Endothelial cell of umbilical vein (primary cell): ENCODE data around the genes PRELID1 and F12.

DNA sequence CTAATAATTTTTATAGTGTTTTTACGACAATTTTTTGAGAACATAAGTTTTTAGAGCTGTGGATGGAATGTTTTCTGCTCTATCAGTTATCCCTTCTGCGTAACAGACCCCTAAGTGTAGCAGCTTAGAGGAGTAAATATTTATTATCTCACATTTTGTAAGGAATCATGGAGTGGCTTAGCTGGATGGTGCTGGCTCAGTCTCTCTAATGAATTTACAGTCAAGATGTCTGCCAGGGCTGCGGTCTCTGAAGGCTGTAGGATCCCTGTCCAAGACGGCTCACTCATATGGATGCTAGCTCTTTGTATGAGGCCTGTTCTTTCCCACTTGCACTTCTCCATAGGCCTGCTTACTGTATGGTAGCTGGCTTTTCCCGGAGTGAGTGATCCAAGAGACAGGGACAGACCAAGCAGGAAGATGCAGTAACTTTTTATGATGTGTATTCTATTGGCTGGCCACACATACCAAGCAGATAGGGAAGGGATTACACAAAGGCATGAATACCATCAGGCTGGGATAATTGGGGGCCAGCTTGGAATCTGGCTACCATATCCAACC, 20.3 kb downstream of the NSD1 start:
- PRO-cap, result no peak
CAGE:
- cytosol, long polyA minus RNA, result no peak
- cytosol, long polyA plus RNA, result no peak
- long polyA plus RNA, result no peak
- nucleus, long polyA minus RNA, result no peak
- nucleus, long polyA plus RNA, result no peak

- PRO-cap, result no peak
CAGE:
- cytosol, long polyA minus RNA, result no peak
- cytosol, long polyA plus RNA, result no peak
- long polyA plus RNA, result no peak
- nucleus, long polyA minus RNA, result no peak
- nucleus, long polyA plus RNA, result no peak
These were observed 77.5 kb downstream of the NSD1 start for GRCh38 chr5:177211043-177211564.

DNA sequence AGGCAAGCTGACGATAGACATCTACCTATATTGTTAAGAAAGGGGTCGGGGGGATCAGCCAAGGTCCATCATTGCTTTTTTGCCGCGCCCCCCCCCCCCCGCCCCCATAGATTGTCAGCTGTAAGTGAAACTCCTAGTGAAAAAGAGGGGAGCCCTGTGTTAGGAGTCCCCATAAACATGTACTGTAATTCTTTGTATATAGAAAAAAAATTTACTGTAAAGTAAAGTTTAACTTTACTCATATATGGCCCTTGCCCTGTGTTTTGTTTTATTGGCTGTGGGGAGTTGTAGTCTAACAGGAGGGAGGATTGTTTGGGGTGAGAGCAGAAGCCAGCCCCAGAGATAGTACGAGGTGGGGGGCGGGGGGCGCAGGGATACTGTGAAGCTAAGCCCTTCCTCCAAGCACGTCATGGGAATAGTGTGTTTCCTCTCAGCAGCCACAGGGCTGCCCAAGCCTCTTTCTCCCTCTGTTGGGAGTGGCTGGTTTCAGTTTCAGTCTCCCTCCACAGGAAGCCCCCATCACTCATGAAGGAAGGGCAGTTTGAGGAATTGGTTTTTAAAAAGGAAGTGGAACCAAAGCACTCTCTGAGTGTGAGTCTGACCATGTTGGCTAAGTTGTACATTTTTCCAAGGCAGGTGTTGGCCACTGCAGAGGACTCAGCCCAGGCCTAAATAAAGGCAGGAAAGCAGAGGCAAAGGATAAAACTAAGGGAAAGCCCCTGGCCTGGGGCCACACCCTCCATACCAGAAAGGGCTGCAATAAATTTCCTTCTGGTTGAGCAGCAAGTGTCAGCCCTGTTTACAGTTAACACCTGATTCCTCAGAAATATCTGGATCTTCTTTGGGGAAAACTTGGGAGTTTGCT, 3.3 kb downstream of the RAB24 start:
- PRO-cap, result no peak
CAGE:
- cytosol, long polyA minus RNA, result no peak
- cytosol, long polyA plus RNA, result no peak
- long polyA plus RNA, result no peak
- nucleus, long polyA minus RNA, result no peak
- nucleus, long polyA plus RNA, result no peak

GRCh38 chr5:177303493-177304154, at the start of gene PRELID1:
TSS of gene PRELID1 (plus strand) at chr5:177303799.
- PRO-cap, result bidirectional peak, plus-strand start at chr5:177303816, minus-strand start at chr5:177303657
CAGE:
- cytosol, long polyA minus RNA, result no peak
- cytosol, long polyA plus RNA, result start-site peak on the plus strand at chr5:177303789-177303801, 655 and 669 reads in 2 replicates; start-site peak on the plus strand at chr5:177303956-177303965, 33 and 38 reads in 2 replicates
- long polyA plus RNA, result start-site peak on the minus strand at chr5:177303656-177303705, 275 and 145 reads in 2 replicates; start-site peak on the plus strand at chr5:177303792-177303812, 1,123 and 720 reads in 2 replicates
- nucleus, long polyA minus RNA, result start-site peak on the minus strand at chr5:177303680-177303709, 30 reads
- nucleus, long polyA plus RNA, result no peak

DNA sequence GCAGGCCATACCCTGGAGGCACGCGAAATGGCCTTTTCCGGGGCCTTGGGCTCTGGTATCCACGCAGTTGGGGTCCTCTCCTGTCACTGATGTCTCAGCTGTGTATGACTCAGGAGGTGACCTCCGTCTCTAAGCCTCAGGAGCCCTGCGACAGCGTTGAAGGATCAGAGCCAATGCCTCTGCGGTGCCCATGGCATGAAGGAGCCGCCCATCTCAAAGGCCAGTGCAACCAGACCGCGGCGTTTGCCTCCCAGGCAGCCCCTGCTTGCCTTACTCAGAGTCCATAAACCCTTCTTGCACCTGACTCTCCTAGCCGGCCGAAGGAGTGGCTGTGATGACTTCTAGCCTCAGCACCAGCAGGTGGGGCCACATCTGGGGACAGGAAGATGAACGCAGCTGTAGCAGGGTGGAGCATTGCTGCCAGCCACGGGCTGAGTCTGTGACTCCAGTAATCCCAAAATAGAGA, 1.1 kb upstream of the MXD3 start:
- PRO-cap, result no peak
CAGE:
- cytosol, long polyA minus RNA, result no peak
- cytosol, long polyA plus RNA, result no peak
- long polyA plus RNA, result no peak
- nucleus, long polyA minus RNA, result no peak
- nucleus, long polyA plus RNA, result no peak

DNA sequence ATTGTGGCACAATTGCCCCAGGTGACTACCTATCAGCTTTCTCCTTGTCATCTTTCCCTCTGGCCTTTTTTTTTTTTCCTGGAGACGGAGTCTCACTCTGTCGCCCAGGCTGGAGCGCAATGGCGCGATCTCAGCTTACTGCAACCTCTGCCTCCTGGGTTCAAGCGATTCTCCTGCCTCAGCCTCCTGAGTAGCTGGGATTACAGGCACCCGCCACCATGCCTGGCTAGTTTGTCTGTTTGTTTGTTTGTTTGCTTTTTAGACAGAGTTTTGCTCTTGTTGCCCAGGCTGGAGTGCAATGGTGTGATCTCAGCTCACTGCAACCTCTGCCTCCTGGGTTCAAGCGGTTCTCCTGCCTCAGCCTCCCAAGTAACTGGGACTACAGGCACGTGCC, 6.8 kb upstream of the MXD3 start:
- PRO-cap, result no peak
CAGE:
- cytosol, long polyA minus RNA, result no peak
- cytosol, long polyA plus RNA, result no peak
- long polyA plus RNA, result no peak
- nucleus, long polyA minus RNA, result no peak
- nucleus, long polyA plus RNA, result no peak

DNA sequence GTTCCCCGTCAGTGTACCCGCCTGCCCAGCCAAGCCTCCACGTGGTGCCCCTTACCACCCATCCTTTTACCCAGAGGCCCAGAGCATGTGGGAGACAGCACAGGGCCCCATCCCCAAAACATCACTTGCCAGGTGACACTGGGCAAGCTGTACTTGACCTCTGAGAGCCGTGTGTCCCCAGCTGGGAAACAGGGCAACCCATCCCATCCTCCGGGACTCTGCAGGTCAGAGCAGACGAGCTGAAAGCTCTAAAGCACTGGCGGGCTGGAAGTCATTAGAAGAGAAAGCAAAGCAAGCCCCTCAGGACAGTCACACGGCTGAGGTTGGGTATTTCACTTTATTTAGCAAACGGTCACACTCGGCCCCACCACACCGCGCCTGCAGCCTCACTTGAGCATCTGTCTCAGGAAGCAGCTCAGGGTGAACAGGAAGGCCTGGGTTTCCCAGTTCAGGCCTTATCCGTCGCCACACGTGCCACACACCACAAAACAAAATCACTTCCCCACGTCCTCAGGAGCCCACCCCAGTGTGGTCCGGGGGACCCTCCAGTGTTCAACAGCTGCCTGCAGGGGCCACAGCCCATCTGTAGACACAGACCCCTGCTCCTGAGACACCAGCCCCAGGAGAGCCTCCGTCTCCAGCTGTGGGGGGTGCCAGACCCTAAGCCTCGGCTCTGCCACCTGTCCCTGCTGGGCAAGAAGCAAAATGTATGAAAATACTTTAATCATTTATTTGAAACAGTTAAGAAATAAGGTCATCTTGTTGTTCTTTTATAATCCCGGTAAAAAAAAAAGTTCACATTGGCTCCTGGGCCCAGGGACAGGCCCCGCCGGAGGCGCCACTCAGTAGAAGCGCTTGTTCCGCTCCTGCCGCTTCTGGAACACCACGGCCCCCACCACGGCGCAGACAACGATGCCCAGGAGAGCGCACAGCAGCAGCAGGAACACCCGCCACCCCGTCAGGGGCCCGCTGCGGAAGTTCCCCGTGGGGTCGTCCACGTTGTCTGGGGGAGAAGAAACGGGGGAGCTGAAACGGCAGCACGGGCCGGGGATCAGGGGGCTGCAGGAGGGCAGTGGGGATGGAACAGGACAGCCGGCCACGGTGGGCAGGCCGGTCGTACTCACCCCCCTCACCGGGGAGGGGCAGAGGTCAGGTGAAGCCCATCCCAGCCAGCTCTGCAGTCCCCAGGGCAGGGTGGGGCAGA, 19.8 kb downstream of the LMAN2 start:
- PRO-cap, result no peak
CAGE:
- cytosol, long polyA minus RNA, result no peak
- cytosol, long polyA plus RNA, result no peak
- long polyA plus RNA, result no peak
- nucleus, long polyA minus RNA, result no peak
- nucleus, long polyA plus RNA, result no peak

GRCh38 chr5:177409382-177409896, at the start of gene F12:
TSS of gene F12 (minus strand) at chr5:177409564.
- PRO-cap, result no peak
CAGE:
- cytosol, long polyA minus RNA, result no peak
- cytosol, long polyA plus RNA, result no peak
- long polyA plus RNA, result no peak
- nucleus, long polyA minus RNA, result no peak
- nucleus, long polyA plus RNA, result no peak

GRCh38 chr5:177427197-177427836, 841 bp downstream of the GRK6 start:
- PRO-cap, result no peak
CAGE:
- cytosol, long polyA minus RNA, result no peak
- cytosol, long polyA plus RNA, result no peak
- long polyA plus RNA, result no peak
- nucleus, long polyA minus RNA, result no peak
- nucleus, long polyA plus RNA, result no peak

GRCh38 chr5:177432663-177433076, 6.2 kb downstream of the GRK6 start:
- PRO-cap, result no peak
CAGE:
- cytosol, long polyA minus RNA, result no peak
- cytosol, long polyA plus RNA, result no peak
- long polyA plus RNA, result no peak
- nucleus, long polyA minus RNA, result no peak
- nucleus, long polyA plus RNA, result no peak

DNA sequence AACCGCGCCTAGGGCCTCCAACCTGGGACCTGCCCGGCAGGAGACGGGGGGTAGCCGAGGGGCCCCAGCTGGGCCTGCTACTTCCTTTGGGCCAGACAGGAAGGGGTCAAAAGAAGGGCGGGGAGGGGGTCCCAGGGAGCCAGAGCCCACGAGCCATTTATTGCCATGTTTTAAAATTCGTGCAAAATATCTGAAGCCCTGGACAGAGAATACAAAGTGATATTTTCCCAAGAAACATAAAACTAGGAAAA, 10.1 kb downstream of the PRR7 start:
- PRO-cap, result no peak
CAGE:
- cytosol, long polyA minus RNA, result no peak
- cytosol, long polyA plus RNA, result no peak
- long polyA plus RNA, result no peak
- nucleus, long polyA minus RNA, result no peak
- nucleus, long polyA plus RNA, result no peak

DNA sequence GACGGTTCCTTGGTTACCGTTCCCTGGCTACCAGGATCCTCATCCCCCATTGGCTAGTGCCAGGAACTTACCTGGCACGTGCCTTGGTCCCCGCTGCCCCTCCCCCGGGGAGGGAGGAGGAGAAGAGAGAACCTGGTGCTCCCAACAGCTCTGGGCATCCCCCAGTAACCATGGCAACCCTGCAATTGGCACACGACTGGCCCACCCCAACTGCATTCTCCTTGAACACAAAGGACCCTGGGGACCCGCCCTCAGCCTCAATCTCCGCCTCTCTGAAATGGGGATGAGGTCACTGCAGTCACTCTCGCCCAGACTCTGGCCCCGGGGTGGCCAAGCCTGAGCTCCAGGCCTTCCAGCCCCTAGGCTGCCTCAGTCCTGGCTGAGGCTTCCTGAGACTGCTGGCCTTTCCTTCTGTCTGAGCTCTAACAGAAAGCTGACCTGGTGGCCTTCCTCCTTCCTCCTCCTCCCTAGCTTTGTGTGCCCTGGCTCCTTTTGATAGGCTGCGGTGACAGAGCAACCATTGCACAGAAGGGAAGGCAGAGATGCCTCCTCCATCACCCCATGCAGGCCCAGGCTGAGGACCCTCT, 4.1 kb downstream of the DBN1 start:
- PRO-cap, result no peak
CAGE:
- cytosol, long polyA minus RNA, result no peak
- cytosol, long polyA plus RNA, result no peak
- long polyA plus RNA, result no peak
- nucleus, long polyA minus RNA, result no peak
- nucleus, long polyA plus RNA, result no peak

- PRO-cap, result no peak
CAGE:
- cytosol, long polyA minus RNA, result no peak
- cytosol, long polyA plus RNA, result no peak
- long polyA plus RNA, result no peak
- nucleus, long polyA minus RNA, result no peak
- nucleus, long polyA plus RNA, result no peak
These were observed 5.6 kb upstream of the DBN1 start for GRCh38 chr5:177478795-177479625.

GRCh38 chr5:177495322-177496005, 1.9 kb downstream of the PDLIM7 start:
- PRO-cap, result bidirectional peak, plus-strand start at chr5:177495803, minus-strand start at chr5:177495669
CAGE:
- cytosol, long polyA minus RNA, result no peak
- cytosol, long polyA plus RNA, result no peak
- long polyA plus RNA, result no peak
- nucleus, long polyA minus RNA, result no peak
- nucleus, long polyA plus RNA, result no peak

GRCh38 chr5:177508477-177509380, 897 bp downstream of the DOK3 start:
- PRO-cap, result no peak
CAGE:
- cytosol, long polyA minus RNA, result no peak
- cytosol, long polyA plus RNA, result no peak
- long polyA plus RNA, result no peak
- nucleus, long polyA minus RNA, result no peak
- nucleus, long polyA plus RNA, result no peak

- PRO-cap, result no peak
CAGE:
- cytosol, long polyA minus RNA, result no peak
- cytosol, long polyA plus RNA, result no peak
- long polyA plus RNA, result no peak
- nucleus, long polyA minus RNA, result no peak
- nucleus, long polyA plus RNA, result no peak
These were observed 13.6 kb upstream of the DDX41 start for GRCh38 chr5:177530319-177530896.

- PRO-cap, result no peak
CAGE:
- cytosol, long polyA minus RNA, result no peak
- cytosol, long polyA plus RNA, result no peak
- long polyA plus RNA, result no peak
- nucleus, long polyA minus RNA, result no peak
- nucleus, long polyA plus RNA, result no peak
These were observed 11.4 kb downstream of the FAM193B start for GRCh38 chr5:177542701-177543659.

- PRO-cap, result no peak
CAGE:
- cytosol, long polyA minus RNA, result no peak
- cytosol, long polyA plus RNA, result no peak
- long polyA plus RNA, result no peak
- nucleus, long polyA minus RNA, result no peak
- nucleus, long polyA plus RNA, result no peak
These were observed 93.8 kb downstream of the B4GALT7 start for GRCh38 chr5:177693813-177694132.

- PRO-cap, result bidirectional peak, plus-strand start at chr5:178114380, minus-strand start at chr5:178114125
CAGE:
- cytosol, long polyA minus RNA, result no peak
- cytosol, long polyA plus RNA, result no peak
- long polyA plus RNA, result no peak
- nucleus, long polyA minus RNA, result start-site peak on the plus strand at chr5:178114822-178114853, 19 reads
- nucleus, long polyA plus RNA, result no peak
These were observed 998 bp downstream of the N4BP3 start for GRCh38 chr5:178113969-178115091.

- PRO-cap, result no peak
CAGE:
- cytosol, long polyA minus RNA, result no peak
- cytosol, long polyA plus RNA, result no peak
- long polyA plus RNA, result no peak
- nucleus, long polyA minus RNA, result no peak
- nucleus, long polyA plus RNA, result no peak
These were observed 8.3 kb downstream of the N4BP3 start for GRCh38 chr5:178121469-178122112.